ENCODE data around the gene TBC1D5.

DNA sequence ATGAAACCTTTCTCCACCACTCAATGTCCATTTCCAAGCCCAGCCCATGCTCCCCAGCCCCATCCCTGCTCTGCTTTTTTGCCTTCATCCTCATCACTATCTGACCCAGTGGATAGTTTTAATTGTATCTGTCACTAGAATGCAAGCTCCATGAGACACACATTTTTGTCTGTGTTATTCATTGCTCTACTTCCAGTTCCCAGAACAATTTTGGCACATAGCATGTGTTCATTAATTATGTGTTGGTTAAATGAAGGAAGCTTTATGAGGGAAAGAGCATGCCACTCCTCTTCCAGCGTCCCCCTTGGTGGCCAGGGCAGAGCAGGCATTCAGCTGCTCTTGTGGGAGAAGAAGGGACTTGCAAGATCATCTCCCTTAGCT lies 554 bp upstream of the GALNT15 start:
- PRO-cap, 4 experiments = peak in 1 of 4 experiments; most common plus-strand start position 298 of the sequence (in 1)
- RAMPAGE, long total RNA, 4 experiments = no peak in any of the 4 experiments

DNA sequence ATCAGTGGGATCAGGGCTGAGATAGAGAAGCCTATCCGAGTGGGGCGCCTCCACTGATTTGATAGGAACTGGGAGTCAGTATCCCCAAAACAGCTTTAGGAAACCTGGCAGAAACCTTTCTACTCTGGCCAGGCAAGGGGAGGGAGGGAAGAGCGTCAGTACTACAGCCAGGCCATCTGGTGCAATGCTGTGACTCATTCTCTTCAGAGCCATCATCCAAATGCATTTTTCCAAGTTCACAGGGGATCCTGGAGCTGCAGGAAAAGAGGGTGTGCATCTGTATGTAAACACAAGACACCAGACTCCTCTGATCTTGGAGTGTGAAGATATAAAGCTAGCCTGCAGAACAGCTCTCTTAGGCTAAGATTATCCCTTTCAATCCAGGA lies 9.2 kb downstream of the GALNT15 start:
- PRO-cap, 4 experiments = no peak in any of the 4 experiments
- RAMPAGE, long total RNA, 4 experiments = no peak in any of the 4 experiments

DNA sequence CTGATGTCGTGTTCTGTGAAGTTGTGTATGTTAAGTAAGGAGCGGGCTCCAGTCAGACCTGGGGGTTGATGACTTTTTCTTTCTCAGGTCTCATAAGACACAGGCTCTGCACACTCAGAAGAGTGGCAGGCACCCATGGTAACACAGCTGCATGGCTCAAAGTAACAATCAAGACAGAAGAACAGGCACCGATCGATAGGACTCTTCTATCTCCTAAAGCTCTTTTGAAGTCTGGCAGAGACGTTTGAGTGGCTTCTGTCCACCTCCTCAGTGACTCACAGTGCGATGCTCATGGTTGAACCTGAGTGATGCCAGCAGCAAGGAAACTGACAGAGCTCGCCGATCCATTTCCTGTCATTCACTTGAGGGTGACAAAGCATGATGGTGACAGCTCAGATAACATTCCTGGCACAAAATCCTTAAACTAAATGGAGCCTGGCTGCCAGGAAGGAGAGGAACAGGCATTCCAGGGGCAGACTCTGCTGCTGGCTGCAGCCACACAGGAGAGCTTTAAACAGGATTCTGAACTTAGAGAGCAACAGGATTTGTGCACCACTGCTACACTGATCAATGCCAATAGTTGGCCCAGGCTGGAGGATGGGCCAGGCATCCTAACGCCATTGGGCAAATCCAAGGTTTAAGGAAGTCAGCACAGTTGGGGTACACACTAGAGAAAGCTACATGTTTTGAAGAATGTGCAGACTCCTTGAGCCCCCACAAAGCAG lies 20.7 kb downstream of the DPH3 start:
- PRO-cap, 4 experiments = no peak in any of the 4 experiments
- RAMPAGE, long total RNA, 4 experiments = no peak in any of the 4 experiments

- PRO-cap, 4 experiments = no peak in any of the 4 experiments
- RAMPAGE, long total RNA, 4 experiments = no peak in any of the 4 experiments
These were observed 14.1 kb downstream of the OXNAD1 start for GRCh38 chr3:16278816-16279855.

DNA sequence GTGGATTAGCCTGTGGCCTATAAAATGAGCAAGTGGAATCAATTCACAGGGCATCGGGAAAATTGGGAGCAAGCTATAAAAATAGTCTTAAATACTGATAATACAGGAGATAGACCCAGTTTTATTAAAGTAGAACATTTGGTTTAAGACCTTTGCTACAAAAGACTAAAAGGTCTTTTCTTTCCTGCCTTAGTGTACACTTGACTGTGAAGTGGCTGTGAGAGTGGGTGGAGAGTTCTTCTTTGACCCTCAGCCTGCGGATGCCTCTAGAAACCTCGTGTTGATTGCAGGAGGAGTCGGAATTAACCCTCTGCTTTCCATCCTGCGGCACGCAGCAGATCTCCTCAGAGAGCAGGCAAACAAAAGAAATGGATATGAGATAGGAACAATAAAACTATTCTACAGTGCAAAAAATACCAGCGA lies 36.4 kb downstream of the OXNAD1 start:
- PRO-cap, 4 experiments = no peak in any of the 4 experiments
- RAMPAGE, long total RNA, 4 experiments = no peak in any of the 4 experiments

DNA sequence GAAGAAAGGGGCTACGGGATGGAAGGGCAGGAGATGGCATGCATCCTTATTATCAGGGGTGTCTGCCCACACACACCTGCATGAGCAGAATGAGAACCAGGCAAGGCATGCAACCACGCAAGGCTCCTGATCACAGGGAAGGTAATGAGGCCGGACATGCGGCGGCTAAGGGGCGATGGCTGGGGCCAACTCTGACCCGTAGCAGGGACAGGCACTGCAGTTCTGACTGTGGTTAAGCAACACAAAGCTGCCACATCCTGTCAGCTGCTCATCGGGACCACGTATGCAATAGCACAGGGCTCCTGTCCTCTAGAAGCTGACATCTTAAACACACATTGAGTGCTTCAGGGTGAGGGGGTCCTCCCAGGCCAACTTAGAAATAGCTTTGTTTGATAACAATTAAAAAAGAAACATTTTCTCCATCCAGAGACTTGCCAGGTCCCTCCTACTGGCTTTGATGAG lies 73.2 kb downstream of the OXNAD1 start:
- PRO-cap, 4 experiments = no peak in any of the 4 experiments
- RAMPAGE, long total RNA, 4 experiments = no peak in any of the 4 experiments

- PRO-cap, 4 experiments = no peak in any of the 4 experiments
- RAMPAGE, long total RNA, 4 experiments = no peak in any of the 4 experiments
These were observed 72.2 kb downstream of the RFTN1 start for GRCh38 chr3:16441371-16441678.

DNA sequence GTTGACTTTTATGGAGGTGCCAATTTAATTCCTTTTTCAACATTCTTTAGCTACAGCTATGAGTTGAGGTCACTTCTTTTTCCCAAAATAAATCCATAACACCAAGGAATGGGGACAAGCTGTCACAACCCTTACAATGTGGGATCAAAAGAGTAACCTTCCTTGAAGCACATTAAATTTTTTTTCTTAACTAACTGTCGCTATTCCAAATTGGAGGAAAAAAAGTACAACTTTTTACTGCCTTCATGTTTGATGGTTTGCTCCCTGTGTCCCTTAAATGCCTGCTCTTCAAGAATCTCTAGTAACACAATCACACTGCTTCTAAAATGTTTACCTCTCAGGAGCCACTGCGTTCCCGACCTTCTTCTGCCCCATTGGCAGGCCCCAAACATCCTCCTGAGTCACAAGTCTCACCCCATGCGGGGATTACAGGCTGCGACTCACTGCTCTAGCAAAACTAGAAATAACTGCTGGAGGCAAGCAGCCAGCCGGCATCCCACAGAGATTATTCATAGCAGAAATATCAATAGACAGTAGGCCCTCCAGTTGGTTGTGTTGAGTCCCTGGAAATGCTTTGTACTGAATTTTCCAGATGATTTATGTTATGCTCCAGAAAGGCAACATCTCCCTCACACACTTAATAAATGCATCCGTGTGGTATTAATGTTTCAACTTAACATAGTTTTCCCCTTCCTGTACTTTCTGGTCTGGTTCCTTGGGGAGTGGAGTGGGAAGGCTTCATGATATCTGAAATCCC lies 64.9 kb downstream of the RFTN1 start:
- PRO-cap, 4 experiments = no peak in any of the 4 experiments
- RAMPAGE, long total RNA, 4 experiments = no peak in any of the 4 experiments

DNA sequence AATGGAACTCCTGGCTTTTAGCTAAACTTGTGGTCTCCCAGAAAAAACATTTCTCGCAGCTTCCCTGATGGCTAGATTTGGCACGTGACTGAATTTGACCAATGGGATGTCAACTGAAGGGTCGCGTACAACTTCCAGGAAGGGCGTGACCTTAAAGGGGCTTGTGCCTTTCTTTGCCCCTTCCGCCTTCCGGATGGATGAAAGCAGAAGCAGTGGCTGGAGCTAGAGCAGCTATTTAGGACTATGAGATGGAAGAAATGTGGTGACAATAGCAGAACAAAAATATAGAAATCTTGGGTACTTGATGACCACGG lies 22.6 kb upstream of the RFTN1 start:
- PRO-cap, 4 experiments = no peak in any of the 4 experiments
- RAMPAGE, long total RNA, 4 experiments = no peak in any of the 4 experiments

- PRO-cap, 4 experiments = no peak in any of the 4 experiments
- RAMPAGE, long total RNA, 4 experiments = no peak in any of the 4 experiments
These were observed 65.0 kb upstream of the DAZL start for GRCh38 chr3:16670250-16670541.

DNA sequence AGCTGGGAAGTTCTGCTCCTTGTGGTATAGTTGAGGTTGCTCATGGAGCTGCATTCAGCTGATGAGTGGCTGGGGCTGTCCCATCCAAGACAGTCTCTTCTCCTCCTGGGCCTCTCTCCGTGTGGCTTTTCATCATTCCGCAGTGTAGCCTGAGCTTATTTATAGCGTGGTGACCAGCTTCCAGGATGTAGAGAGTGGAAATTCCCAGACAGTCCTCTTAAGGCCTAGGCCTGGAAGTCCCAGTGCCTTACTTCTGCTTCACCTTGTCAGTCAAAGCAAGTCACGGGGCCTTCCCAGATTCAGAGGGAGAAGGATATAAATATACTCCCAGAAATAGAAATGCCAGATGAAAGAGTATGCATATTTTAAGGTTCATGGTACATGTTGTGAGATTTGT lies 136.7 kb upstream of the DAZL start:
- PRO-cap, 4 experiments = no peak in any of the 4 experiments
- RAMPAGE, long total RNA, 4 experiments = no peak in any of the 4 experiments

DNA sequence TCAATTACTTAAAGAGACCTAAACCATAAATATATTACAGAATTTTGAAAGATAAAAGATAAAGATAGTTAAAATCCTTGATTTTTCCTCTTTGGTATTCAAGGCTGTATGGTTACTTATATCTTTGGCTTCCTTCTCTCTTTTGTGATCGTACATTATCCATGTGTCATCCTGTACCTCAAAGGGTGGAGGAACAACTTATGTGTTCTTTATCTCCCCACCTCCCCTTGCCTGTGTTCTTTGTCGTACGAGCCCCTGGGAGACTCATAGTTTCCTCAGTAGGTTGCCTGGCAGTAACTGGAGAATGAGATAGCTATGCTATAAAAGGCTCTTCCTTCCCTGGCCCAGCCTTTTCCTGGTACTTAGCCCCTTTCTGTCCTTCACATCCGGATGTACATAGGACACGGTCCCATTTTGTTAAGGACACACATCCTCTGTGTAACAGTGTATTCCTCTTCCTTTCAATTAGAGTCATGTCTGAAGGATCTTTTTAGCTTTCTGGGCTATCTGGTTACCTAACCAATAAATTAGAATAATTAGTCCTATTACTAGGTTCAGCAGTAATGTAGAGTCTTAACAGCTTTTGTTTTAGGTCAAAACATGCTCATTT lies 32.1 kb downstream of the PLCL2 start:
- PRO-cap, 4 experiments = peak in 3 of 4 experiments; most common plus-strand start position 441 of the sequence (in 1); most common minus-strand start position 299 of the sequence (in 3)
- RAMPAGE, long total RNA, 4 experiments = no peak in any of the 4 experiments

DNA sequence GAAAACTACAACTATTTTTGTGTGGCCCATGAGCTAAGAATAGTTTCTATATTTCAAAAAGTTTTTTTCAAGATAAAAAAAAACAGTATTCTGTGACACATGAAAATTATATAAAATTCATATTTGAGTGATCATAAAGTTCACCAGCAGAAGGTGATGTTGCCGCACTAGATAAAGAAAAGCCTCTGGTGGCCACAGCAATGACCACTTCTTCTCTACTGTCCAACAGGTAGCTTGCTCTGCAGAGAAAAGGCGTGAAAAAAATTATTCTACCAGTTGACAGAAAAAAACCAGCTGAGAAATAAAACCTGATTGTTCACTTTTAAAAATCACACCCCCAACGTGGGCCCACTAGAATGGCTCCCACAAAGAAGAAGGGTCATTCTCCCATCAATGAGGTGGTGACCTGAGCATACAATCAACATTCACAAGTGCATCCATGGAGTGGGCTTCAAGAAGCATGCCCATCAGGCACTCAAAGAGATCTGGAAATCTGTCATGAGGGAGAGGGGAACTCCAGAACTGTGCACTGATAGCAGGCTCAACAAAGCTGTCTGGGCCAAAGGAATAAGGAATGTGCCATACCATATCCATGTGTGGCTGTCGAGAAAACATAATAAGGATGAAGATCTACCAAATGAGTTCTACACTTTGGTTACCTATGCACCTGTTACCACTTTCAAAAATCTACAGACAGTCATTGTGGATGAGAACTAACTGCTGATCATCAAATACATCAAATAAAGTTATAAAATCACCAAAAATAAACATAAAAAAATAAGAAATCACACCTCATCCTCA lies 277.4 kb downstream of the TBC1D5 start:
- PRO-cap, 4 experiments = no peak in any of the 4 experiments
- RAMPAGE, long total RNA, 4 experiments = no peak in any of the 4 experiments

DNA sequence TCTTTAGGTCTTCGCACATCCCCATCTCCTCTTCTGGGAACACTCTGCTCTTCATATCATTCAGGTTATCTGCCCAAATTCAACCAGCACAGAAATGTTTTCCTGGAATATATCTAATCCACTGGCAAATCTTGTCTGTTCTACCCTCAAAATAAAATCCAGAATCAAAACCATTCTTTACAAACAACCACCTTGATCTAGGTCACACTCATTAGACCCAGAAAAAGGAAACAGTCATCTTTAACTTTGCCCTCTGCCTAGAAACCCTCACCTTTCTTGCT lies 225.6 kb downstream of the TBC1D5 start:
- PRO-cap, 4 experiments = no peak in any of the 4 experiments
- RAMPAGE, long total RNA, 4 experiments = no peak in any of the 4 experiments

DNA sequence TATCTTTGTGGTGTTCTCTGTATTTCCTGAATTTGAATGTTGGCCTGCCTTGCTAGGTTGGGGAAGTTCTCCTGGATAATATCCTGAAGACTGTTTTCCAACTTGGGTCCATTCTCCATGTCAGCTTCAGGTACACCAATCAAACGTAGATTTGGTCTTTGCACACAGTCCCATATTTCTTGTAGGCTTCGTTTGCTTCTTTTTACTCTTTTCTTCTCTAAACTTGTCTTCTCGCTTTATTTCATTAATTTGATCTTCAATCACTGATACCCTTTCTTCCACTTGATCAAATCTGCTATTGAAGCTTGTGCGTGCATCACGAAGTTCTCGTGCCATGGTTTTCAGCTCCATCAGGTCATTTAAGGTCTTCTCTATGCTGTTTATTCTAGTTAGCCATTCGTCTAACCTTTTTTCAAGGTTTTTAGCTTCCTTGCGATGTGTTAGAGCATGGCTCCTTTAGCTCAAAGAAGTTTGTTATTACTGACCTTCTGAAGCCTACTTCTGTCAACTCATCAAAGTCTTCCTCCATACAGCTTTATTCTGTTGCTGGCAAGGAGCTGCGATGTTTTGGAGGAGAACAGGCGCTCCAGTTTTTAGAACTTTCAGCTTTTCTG lies 124.9 kb downstream of the TBC1D5 start:
- PRO-cap, 4 experiments = no peak in any of the 4 experiments
- RAMPAGE, long total RNA, 4 experiments = start-site peak on the minus strand in 1 of 4 experiments, centred at position 353 of the sequence, 32 reads per replicate

DNA sequence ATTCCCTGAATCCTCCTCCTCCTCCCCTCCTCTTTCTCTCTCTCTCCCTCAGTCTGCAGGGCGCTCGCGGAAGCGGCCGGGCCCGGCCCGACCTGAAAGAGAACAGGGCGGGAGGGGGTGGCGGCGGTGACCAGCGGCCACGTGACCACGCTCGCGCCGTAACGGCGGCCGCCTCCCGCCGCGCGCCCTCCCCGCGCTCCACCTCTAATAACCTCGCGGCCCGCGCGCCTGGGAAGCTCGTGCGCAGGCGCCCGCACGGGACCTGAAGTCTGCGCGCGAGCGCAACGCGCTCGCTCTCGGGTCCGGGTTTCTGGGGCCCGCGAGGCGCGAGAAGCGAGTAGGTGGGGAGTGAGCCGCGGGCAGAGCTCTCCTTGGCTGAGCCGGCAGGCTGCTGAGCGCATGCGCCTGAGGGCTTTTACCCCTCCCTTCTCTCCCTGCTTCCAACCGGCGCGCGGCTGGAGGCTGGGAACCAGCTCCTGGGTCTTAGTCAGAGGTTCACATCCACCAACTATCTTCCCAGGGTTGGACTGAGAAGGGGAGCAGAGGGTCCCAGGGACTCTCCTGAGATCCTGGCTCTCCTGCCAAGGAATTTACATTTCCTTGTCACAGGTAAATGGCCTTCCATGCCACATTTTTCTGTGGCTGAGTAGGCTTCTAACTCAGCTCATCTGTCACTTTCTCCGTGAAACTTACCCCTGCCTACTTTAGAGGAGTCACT lies at the start of gene TBC1D5:
Gene TBC1D5, minus strand, starts transcription at position 122 of the 718 bp plus-strand sequence.
- PRO-cap, 4 experiments = peak in 4 of 4 experiments; most common plus-strand start position 418 of the sequence (in 2); most common minus-strand start position 104 of the sequence (in 4)
- RAMPAGE, long total RNA, 4 experiments = start-site peak on the minus strand in 4 of 4 experiments, centred at positions 93 to 101 of the sequence, 553 to 1,135 reads per replicate

DNA sequence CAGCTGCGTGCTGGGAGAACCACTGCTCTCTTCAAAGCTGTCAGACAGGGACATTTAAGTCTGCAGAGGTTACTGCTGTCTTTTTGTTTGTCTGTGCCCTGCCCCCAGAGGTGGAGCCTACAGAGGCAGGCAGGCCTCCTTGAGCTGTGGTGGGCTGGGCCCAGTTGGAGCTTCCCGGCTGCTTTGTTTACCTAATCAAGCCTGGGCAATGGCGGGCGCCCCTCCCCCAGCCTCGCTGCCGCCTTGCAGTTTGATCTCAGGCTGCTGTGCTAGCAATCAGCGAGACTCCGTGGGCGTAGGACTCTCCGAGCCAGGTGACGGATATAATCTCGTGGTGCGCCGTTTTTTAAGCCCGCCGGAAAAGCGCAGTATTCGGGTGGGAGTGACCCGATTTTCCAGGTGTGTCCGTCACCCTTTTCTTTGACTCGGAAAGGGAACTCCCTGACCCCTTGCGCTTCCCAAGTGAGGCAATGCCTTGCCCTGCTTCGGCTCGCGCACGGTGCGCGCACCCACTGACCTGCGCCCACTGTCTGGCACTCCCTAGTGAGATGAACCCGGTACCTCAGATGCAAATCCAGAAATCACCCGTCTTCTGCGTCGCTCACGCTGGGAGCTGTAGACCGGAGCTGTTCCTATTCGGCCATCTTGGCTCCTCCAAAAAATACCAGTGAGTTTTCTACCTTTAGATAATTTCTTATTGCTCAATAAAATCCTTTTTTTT lies 118.5 kb upstream of the TBC1D5 start:
- PRO-cap, 4 experiments = no peak in any of the 4 experiments
- RAMPAGE, long total RNA, 4 experiments = no peak in any of the 4 experiments

DNA sequence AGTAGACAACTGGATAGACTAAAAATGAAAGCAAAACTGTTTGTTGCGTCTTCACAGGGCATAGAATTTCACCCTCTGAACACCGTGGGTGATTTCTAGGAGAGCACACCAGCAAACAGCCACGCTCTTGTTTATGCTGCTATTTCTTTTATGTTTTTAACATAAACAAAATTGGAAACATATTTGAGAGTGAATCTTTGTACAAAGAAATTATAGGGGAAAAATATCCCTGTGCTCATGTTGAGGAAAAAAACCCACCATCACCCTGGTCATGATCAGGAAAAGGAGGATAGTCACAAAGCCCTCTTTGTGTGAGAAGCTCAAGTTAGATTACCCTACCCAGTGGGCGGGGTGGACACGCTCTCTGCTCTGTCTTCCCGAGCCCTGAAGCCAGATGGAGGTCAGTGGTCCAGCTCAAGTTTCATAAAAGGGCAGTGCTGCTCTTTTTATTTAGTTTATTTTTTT lies 313.3 kb downstream of the SATB1 start:
- PRO-cap, 4 experiments = no peak in any of the 4 experiments
- RAMPAGE, long total RNA, 4 experiments = no peak in any of the 4 experiments

DNA sequence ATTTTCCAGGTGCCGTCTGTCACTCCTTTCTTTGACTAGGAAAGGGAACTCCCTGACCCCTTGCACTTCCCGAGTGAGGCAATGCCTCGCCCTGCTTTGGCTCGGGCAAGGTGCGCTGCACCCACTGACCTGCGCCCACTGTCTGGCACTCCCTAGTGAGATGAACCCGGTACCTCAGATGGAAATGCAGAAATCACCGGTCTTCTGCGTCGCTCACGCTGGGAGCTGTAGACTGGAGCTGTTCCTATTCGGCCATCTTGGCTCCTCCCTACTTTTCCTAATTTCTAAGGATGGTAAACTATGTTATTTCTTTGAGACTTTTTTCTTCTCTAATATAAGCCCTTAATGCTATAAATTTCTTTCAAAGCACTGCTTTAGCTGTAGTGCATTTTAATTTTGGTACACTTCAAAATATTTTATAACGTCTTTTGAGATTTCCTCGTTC lies 94.1 kb downstream of the SATB1 start:
- PRO-cap, 4 experiments = no peak in any of the 4 experiments
- RAMPAGE, long total RNA, 4 experiments = no peak in any of the 4 experiments

DNA sequence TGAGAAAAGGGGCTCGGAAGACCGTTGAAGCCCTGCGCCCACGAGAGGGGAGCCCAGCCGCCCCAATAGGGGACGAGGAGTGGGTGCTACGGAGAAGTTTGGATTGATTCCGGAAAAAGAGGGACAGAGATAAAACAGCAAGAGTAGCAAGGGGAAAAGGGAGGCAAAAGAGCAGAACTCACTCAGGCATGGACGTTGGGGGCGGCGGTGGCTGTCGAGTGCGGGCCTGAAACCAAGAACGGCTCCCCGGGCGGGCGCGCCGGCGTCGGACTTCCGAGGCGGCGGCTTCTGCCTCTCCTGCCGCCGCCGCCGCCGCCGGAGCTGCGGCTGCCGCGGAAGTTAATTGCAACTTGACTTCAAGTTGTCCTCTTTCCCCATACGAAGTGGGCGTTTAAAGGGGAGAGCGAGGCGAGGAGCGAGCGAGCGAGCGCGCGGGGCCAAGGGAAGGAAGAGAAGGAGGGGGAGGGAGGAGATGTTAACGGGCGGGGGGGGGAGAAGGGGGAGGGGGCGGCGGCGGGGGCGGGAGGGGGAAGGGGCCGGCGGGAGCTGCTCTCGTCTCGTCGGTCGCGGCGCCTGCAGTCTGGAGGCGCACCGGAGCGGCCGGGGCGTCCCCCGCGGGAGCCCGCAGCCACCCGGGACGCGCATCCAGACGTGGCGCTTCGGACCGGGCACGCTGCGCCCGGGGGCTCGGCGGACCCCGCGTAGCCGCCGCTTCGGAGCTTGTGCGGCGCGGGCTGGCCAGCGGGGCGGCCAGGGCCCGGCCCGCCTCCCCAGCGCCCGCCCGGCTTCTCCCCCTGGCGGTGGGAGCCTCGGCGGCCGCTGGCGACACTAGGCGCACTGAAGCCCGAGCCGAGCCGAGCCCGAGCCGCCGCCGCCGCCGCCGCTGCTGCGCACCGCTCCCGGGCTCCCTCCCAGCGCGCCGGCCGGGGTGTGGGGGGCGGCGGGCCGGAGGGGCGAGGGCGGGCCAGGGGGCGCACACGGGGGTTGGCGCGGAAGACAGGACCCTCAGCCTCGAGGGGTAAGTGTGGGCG lies 19.6 kb upstream of the SATB1 start:
- PRO-cap, 4 experiments = peak in 4 of 4 experiments; most common plus-strand start position 578 of the sequence (in 4); most common minus-strand start position 329 of the sequence (in 3)
- RAMPAGE, long total RNA, 4 experiments = start-site peak on the minus strand in 1 of 4 experiments, centred at position 354 of the sequence, 57 reads per replicate

Measured in spleen (tissue), 7 donors.